Hair follicular keratinocyte (primary cell): ENCODE measurements around the gene TWIST1.

DNA sequence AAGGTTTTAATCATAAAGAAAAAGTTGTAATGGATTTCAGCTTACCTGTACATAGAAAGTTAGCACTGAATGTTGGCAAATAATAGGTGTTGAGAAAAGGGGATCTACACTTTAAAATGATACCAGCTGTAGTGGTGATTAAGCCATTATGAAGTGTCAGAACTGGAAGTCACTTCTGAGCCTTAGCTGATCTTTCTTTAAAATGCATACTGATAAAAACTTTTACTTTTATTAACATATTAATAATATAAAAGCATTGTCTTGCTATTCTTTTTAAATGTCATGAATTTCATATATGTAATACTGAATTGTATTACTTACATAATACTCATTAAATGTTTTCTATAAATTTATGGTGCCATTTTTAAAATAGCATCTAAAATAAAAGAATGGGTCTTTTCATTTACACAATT is 3.7 kb downstream of the AHR start:
- RAMPAGE, long total RNA, result no peak

GRCh38 chr7:17307473-17307886 is 9.0 kb downstream of the AHR start:
- RAMPAGE, long total RNA, result no peak

DNA sequence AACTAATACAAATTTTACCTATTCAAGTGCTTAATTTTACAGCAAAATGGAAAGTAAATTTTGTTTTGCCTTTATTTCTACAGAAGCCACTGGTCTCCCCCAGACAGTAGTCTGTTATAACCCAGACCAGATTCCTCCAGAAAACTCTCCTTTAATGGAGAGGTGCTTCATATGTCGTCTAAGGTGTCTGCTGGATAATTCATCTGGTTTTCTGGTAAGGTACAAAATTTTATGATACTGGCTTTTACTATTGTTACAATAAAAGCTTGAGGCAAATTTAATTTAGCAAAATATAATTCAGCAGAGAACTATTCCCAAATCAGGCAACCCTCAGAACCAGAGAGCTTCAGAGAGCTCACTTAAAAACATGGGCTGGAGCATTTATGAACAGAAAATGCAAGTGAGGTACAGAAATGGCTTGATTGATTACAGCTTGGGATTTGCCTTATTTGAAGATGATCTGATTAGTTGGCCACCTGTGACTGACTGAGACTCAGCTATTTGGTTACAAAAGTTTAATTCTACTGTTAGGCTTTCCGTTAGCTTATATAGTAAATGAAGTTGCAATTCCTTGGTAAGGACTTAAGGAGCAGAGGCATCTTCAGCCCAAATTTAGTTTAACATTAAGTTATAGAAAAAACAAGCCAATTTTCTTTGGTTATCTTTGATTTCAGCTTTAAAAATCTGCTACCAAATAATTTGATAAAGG is 32.4 kb downstream of the AHR start:
- RAMPAGE, long total RNA, result no peak

DNA sequence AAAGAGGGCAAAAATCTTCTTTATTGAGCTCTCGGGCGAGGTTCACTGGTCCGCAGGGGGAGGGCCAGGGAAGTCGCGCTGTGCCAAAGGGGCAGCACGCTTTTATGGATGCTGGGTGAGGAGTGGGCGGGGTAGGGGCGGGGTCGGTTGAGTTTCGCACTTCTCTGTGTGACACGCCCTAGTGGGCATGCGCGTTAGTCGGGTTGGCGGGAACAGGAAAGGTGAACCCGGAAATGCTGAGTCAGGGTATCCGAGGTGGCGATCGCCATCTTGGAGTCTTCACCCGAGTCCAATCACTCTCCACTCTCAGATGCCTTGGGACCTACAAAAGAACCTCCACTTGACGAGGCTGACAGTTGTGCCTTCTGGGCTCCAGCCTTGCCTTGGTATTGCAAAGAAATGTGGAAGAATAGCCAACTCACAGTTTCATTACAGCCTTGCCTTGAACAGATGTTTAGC is 64.0 kb downstream of the AHR start:
- RAMPAGE, long total RNA, result no peak

DNA sequence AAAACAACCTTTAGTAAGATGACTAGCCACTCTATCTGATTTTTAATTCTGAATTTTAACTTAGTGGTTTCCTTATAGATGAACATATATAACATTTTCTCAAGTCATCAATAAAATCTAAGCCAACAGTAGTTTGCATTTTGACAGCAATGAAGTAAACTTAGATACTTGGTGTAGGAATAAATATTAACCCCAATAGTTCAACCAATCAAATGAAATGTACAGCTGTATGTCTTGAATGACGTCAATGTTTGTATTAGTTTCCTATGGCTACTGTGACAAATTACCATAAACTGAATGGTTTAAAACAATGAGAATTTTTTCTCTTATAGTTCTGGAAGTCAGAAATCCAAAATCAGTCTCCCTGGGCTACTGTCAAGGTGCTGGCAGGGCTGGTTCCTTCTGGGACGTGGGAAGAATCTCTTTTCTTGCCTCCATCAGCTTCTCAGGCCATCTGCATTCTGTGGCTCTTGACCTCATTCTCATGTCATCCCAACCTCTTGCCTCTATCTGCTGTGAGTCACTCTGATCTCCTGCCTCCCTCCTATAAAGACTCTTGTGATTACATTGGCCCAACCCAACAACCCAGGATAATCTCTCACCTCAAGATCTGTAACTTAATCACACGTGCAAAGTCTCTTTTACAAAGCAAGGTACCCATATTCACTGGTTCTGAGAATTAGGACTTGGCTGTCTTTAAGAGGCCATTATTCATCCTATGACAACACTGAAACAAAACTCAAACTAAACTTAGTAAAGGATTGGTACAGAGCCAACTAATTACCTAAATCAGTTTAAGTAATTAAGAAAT is 73.6 kb downstream of the AHR start:
- RAMPAGE, long total RNA, result no peak

DNA sequence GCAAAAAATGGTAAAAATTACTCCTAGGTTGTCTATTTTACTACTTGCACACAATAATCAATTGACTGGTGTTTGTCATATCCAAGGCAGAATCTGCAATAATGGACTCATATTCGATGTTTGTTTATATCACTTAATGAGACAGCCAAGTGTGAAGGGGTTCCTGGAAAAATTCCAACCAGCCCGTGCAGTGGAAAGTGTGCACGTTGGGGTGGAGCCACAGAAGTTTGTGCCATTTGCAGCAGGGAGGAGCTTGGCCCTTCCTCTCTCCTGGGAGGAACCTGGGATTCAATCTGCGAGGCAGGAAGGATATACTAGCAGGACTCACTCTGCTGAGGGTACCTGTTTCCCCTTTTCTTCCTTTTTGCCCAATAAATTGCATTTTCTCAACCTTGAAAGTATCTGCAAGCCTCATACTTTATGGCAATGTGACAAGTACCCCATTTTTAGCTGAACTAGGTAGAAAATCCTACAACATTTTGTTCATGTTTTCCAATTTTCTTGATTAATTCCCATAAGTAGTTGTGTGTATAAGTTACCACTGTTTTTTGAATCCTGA is 80.9 kb downstream of the AHR start:
- RAMPAGE, long total RNA, result no peak

GRCh38 chr7:17696464-17696915 is 243.8 kb downstream of the SNX13 start:
- RAMPAGE, long total RNA, result no peak

- RAMPAGE, long total RNA, result no peak
Measured at GRCh38 chr7:18530454-18531063, 35.0 kb downstream of the HDAC9 start.

- RAMPAGE, long total RNA, result no peak
Measured at GRCh38 chr7:18584806-18585780, 89.5 kb downstream of the HDAC9 start.

DNA sequence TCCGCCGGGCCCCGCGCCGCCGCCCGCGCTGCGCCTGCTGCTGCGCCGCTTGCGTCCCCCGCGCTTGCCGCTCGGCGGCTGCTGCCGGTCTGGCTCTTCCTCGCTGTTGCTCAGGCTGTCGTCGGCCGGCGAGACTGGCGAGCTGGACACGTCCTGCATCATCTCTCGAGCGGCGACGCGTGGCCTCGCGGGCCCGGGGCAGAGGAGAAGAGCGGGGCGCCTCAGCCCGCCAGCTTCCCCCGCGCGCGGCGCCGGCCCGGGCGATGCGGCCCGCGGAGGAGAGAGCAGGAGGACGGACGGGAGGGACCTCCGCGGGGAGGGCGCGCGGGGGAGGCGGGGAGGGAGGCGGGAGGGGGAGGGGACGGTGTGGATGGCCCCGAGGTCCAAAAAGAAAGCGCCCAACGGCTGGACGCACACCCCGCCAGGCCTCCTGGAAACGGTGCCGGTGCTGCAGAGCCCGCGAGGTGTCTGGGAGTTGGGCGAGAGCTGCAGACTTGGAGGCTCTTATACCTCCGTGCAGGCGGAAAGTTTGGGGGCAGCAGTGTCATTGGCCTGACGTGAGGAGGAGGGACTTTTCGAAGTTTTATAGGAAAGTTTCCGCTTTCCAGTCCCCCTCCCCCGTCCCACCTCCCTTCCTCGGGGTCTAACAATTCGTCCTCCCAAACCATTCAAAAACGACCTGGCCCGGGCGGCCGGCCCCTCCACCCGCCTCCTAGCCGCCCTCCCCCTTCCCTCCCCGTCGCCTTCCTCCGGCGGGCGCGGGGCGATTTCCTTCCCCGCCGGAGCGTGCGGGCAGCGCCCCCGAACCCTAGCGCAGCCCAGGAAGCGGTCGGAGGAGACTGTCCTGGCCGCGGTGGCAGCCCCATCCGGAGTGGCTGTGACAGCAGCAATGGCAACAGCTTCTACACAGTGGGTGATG is at the start of gene TWIST1:
Gene TWIST1 (minus strand): TSS at position 477 of the 919 bp plus-strand sequence.
- RAMPAGE, long total RNA, result no peak

GRCh38 chr7:19408437-19408802 is 263.2 kb upstream of the FERD3L start:
- RAMPAGE, long total RNA, result no peak

DNA sequence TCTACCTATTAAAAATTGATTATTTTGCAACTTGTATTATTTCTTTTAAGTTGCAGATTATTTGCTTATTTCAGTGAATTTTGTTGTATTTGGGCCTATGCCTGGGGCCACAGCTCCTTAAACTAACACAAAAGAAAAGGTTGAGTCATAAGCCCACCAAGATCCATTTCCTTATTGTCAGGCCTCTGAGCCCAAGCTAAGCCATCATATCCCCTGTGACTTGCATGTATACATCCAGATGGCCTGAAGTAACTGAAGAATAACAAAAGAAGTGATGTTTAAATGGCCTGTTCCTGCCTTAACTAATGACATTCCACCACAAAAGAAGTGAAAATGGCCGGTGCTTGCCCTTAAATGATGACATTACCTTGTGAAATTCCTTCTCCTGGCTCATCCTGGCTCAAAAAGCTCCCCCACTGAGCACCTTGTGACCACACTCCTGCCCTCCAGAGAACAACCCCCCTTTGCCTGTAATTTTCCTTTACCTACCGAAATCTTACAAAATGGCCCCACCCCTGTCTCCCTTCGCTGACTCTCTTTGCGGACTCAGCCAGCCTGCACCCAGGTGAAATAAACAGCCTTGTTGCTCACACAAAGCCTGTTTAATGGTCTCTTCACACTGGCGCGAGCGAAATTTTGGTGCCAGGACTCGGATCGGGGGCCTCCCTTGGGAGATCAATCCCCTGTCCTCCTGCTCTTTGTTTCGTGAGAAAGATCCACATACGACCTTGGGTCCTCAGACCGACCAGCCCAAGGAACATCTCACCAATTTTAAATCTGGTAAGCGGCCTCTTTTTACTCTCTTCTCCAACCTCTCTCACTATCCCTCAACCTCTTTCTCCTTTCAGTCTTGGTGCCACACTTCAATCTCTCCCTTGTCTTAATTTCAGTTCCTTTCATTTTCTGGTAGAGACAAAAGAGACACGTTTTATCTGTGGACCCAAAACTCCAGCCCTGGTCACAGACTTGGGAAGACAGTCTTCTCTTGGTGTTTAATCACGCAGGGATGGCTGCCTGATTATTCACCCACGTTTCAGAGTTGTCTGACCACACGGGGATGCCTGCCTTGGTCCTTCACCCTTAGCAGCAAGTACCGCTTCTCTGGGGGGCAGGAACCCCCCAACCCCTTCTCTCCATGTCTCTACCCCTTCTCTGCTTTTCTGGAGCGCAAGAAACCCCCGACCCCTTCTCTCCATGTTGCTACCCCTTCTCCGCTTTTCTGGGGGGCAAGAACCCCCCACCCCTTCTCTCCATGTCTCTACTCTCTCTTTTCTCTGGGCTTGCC is 96.2 kb downstream of the MACC1 start:
- RAMPAGE, long total RNA, result no peak

DNA sequence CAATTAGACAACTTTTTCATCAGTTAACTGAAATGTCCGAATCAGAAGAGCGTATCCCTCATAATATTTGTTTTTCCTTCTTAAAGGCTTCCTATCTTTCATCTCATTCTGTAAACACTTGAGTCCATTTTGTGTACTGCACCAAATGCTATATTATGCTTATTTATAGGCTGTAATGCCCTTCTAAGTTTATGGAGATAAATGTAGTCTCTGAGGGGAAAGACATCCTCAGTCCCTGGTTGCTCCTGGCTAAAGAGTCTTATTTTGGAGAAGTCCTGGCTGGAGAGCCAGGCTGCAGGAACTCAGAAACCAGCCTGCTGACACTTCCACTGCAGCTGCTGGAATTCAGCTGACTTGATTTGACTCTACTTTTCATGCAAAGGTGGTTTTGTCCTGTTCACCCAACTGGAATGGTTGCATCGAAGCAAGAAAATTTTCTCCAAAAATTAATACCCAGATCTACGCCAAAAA is 64.3 kb downstream of the MACC1 start:
- RAMPAGE, long total RNA, result no peak

GRCh38 chr7:20201315-20201946 is 15.8 kb downstream of the MACC1 start:
- RAMPAGE, long total RNA, result no peak

GRCh38 chr7:20206232-20207003 is 10.8 kb downstream of the MACC1 start:
- RAMPAGE, long total RNA, result no peak

- RAMPAGE, long total RNA, result no peak
Measured at GRCh38 chr7:20296589-20296788, 34.2 kb upstream of the ITGB8 start.

DNA sequence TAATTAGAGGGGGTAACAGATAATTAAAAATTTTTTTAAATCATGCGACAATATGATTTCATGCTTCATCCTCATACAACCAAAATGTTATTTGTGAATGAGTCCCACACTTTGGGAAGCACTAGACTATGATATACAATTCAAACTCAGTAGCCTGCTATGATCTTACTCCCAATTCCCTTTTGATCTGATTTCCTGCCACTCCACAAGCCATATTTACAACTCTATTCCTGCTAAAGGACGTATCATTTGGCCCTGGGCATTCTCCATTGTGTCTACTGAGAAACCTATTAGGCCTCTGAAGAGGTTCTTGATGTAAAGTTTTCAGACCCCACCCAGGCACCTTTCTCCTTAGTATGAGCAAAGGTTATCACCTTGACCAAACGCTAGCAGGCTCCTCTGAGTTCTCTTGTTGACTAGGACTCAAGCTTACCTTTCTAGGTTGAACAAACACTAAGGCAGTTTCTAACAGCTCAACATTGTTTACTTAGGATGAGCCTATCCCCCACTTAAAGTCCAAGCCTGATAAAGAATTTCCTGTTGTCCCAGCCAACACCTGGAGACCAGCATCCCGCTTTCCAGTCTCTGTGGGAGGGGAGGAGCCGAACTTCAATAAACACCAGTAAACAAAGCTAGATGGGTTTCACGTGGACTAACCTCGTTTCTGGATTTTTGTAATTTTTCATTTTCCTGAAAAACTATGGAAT is 26.4 kb upstream of the ITGB8 start:
- RAMPAGE, long total RNA, result no peak

- RAMPAGE, long total RNA, result no peak
Measured at GRCh38 chr7:20308013-20308421, 22.7 kb upstream of the ITGB8 start.

GRCh38 chr7:20331592-20332369 is 1.1 kb downstream of the ITGB8 start:
- RAMPAGE, long total RNA, result no peak

- RAMPAGE, long total RNA, result no peak
Measured at GRCh38 chr7:20560559-20561040, 54.9 kb upstream of the ABCB5 start.